Thoracic aorta (tissue), 1 donor: ENCODE measurements around a stretch of chr5.

DNA sequence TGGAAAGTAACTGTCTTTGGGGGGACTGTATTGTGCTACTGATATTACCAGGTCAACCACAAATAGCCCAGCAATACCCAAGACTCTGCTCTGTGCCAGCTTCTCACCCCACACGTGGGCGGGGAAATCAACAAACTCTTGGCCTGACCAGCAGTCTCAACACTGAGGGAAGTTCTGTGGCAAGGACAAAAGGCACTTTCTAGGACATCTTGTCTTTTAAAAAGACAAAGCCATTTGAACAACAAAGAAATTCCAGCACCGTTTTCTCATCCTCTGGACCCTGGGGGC is 297.7 kb downstream of the CWC27 start:
- RAMPAGE, long total RNA, result no peak

DNA sequence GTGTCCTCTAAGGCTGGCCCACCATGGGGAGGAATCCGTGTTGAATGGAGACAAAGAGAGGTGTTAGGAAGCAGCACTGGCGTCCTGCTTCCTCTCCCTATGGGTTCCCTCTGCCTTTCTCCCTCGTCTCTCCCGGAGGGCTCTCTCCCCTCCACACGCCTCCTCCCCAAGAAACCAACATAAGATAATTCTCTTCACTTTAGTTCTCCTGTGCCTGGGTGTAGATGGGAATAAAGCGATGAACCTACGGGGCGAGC is 333.8 kb downstream of the CWC27 start:
- RAMPAGE, long total RNA, result no peak

- RAMPAGE, long total RNA, result no peak
These were observed 79.4 kb downstream of the ADAMTS6 start for GRCh38 chr5:65402084-65402878.

DNA sequence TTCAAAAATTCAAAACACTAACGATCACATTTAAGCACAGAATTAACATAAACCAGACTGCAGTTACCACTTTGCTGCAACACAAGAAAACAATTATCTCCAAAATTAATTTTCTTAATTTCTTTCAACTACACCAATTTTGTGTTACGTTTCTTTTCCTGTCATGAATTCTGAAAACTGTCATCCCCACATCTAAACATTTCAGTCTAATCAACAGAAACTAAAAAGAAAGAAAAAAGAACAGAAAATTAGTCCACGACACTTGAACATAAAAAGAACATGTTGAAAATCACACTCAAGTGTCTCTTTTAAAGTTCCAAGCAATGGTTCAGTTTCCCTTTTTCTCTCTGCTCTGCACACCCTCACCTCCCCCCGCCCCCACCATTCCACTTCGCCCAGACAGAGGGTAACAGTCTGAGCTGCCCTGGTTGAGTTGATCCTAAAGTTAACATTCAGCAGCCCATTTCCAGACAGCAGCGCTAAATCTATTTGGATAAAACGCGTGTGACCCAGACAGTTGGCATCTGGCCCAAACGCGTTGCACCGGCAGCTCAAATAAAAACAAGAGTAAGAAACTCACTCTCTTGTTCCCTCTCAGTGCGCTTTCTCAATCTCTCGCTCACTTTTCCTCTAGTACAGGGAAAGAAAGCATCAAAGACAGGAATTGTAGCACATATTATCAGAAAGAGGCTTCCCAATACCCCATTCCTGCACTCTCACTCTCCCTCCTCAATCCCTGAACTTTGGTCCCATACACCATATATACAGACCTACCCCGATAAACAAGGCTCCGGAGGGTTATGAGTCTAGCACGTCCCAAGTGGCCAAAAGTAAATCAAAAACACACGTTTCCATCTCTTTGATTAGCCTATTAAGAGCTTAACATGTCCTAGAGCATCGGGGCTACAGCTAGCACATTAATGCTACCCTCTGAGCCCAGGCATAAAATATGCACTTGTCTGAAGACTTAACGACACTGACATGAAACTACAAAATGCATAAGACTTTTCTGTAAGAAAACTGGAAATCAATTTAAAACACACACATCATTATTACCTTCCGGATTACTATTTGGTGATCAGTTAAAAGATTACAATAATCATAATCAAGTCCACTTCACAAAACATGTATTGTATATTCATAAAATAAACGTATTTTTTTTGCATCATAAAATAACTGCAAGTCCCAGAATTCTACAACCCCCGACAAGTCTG is 1.4 kb downstream of the ADAMTS6 start:
- RAMPAGE, long total RNA, result no peak

DNA sequence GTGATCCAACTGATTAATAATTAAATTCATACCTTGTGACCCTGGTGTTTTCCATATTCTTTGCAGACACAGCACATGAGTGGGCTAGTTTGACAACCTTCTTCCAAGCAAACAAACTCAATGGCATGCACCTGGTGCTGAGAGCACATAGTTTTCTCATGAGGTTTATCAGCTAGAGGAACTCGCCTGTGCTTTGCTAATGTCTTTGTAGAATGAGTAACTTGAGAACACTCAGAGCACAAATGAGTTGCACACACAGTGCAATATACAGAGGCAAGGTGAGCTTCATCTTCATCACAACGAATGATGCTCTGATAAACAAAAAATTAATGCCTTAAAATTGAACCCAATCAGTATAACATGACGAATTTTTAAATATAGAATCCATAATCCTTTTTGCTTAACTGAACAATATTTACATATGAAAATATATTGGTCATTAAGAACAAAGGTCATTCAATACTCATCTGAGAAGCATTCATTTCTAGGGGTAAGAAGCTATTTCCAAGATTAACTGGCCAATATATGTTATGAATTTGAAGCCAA is 12.5 kb downstream of the TRIM23 start:
- RAMPAGE, long total RNA, result no peak

GRCh38 chr5:66087039-66087606 is 57.0 kb upstream of the SREK1 start:
- RAMPAGE, long total RNA, result no peak

DNA sequence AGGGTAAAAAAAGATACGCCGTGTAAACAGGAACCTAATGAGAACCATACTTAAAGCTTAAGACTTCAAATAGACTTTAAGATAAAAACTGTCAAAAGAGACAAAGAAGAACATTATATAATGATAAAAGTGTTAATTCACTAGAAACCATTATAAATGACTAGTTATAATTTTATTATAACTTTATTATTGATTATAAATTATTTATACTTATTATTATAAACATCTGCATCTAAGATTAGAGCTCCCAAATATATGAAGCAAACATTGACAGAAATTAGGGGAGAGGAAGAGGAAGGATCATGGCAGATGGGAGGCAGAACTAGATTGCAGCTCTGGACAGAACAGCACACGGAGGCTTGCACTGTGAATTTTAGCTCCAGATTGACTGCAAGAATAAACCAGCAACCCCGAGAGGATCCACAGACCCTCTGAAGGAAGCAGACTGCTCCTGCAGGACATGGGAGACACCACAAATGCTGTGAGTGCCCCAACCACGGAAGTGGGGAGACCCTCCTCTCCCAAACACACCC is 44.0 kb upstream of the SREK1 start:
- RAMPAGE, long total RNA, result no peak

DNA sequence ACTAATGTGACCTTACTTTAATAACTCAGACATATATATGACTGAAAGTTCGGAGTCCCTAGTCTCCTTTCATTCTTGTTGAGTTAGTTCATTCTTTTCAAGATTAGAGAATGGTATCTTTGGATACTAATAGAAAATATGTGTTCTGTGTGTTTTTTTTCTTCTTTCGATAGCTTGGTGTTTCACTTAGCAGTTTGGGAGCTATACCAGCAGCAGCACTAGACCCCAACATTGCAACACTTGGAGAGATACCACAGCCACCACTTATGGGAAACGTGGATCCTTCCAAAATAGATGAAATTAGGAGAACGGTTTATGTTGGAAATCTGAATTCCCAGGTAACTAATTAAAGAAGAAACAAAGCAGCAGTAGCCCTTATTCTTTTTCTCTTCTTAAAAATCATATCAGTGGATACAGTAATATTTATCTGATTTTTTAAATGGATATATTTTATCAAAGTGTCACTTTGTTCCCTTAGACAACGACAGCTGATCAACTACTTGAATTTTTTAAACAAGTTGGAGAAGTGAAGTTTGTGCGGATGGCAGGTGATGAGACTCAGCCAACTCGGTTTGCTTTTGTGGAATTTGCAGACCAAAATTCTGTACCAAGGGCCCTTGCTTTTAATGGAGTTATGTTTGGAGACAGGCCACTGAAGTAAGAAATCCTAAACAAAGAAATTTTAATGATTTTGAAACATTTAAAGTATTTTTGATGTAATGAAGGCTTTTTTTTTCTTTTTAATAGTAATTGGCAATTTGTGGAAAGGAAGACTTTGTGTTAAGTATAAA is 18.0 kb downstream of the SREK1 start:
- RAMPAGE, long total RNA, result no peak

DNA sequence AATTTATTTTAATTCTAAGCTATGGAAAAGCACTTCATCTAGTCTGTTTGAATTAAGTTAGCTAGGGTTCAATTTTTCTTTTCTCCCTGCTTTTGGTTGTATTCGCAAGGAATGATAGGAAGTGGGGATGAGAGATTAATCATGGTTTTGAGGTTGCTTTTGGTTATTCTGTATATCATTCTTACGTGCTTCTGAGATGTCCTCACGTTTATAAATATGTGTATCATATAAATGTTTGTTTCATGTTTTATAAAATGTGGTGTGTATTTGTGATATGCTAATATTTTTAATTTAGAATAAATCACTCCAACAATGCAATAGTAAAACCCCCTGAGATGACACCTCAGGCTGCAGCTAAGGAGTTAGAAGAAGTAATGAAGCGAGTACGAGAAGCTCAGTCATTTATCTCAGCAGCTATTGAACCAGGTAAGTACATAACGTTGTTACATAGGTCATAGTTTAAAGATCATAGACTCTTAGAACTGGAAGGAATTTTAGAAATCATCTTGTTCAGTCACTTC is 19.5 kb downstream of the SREK1 start:
- RAMPAGE, long total RNA, result no peak

- RAMPAGE, long total RNA, result no peak
These were observed 21.5 kb downstream of the SREK1 start for GRCh38 chr5:66165346-66166304.

- RAMPAGE, long total RNA, result no peak
These were observed 180.2 kb downstream of the SREK1 start for GRCh38 chr5:66324350-66324736.

DNA sequence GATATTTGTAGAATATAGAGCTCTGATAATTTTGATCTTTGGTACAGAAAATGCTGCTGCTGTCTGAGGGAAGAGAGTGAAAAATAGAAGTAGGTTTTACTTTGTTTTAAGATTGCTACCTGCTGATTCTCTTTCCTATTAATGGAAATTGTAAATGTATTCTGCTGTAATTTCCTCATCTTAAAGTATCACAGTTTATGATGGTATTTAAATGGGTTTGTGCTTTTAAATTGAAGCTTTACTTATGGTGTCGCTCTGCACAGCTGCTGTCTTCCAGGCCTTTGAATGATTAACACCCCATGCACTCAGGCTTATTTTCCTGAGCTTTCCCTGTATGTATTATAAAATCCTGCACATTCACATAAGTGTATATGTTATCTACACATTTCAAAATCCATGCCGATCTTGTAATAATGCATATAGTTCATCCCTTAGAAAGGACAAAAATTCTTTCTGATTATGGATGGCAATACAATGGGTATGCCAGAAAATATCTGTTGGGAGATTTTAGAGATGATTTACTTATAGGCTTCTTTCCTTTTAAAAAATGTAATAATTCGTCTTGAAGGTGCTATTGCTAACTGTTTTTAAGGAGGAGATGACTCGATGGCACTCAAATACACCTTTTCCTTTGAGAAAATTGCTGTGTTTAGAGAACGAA is 180.0 kb downstream of the CD180 start:
- RAMPAGE, long total RNA, result no peak

- RAMPAGE, long total RNA, result no peak
These were observed 141.7 kb downstream of the CD180 start for GRCh38 chr5:67054700-67055487.

DNA sequence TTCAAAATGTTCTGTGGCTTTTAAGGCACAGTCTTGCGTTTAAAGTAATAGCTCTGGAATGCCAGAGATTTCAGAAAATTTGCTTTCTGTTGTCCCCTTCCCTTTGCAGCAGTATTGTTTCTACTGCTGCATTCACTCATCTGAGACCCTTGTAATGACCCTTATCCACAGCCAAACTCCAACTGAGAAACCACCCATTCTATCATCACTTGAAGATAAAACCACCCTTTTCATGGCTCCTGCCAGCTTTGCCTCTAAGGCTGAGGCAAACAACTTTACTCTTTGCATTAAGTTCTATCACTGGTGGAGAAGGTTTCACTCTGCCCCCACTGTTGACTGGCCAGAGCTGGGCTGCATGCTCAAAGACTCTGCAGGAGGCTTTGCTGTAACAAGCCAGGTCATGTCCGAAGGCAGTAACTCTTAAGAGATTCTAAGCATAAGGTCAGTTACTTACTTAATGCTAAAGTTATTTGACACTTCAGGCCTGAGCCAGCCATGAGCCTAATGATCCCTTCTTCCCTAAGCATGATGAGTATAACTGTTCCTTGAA is 101.9 kb downstream of the CD180 start:
- RAMPAGE, long total RNA, result no peak

GRCh38 chr5:67187330-67187663 is 9.3 kb downstream of the CD180 start:
- RAMPAGE, long total RNA, result no peak

- RAMPAGE, long total RNA, result no peak
These were observed 10.4 kb upstream of the CD180 start for GRCh38 chr5:67206776-67207563.

GRCh38 chr5:67605633-67606107 is 409.1 kb upstream of the CD180 start:
- RAMPAGE, long total RNA, result no peak

- RAMPAGE, long total RNA, result no peak
These were observed 409.7 kb upstream of the CD180 start for GRCh38 chr5:67606237-67606784.

DNA sequence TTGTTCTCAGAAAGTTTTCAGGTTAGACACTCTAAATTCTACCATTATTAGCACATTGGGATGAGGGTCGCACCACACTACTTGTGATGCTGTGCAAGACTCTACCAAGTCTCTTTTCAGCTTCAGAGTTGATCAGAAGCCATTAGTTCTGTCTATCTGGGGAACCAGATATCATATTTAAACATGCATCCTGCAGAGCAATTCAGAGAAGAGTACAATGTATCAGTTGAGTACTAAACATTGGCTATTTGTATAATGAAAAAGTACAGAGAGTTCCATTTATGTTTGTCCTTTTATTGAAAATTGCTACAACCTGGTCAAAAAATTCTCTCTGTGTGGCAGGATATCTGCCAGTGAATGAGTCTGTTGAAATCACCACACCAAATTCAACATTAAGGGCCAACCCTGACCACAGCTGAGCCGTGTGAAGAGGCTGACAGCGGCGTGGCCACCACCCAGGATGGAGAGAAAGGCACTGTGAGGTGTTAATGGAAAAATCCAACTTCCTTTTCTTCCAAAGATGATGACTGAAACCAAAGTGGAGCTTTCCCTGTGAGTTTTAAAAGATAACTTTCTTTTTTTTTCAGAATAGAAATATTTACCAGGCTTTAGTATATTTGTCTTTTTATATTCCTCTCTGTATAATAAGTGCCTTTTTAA is 422.7 kb upstream of the PIK3R1 start:
- RAMPAGE, long total RNA, result no peak

GRCh38 chr5:68214763-68215697 is 526 bp upstream of the PIK3R1 start:
- RAMPAGE, long total RNA, result no peak